Measurements from ENCODE around the gene ABCC3.

GRCh38 chr17:50188847-50189296, 12.6 kb downstream of the COL1A1 start:
- RRBS, result 91% methylated on average over 1 of the region's 7 CpGs

DNA sequence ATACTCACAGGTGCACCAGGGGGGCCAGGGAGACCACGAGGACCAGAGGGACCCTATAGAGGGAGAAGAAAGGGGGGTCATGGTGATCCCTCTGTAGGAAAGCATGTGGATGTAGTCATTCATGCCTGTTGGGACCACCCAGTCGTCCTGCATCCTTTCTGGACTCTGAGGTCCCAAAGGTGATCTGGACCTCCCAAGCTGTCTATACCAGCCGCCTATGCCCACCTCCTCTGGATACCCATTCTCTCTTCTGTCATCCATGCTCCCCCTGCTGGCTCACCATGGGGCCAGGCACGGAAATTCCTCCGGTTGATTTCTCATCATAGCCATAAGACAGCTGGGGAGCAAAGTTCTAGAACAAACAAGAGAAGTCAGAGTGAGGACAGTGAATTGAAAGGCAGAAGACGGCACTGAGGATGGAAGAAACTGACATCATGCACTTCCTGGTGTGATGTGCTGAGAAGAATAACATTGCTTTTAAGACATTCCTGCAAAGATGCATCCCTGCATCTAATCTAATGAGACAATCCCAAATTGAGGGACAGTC, 3.2 kb downstream of the COL1A1 start:
- RRBS, result no CpG with 5 or more reads among the region's 6 CpGs

GRCh38 chr17:50222556-50222741, 21.0 kb upstream of the COL1A1 start:
- RRBS, result no CpG with 5 or more reads among the region's 1 CpG

- RRBS, result 73% methylated on average over 4 of the region's 8 CpGs
Measured at GRCh38 chr17:50275204-50275606, 939 bp downstream of the TMEM92 start.

DNA sequence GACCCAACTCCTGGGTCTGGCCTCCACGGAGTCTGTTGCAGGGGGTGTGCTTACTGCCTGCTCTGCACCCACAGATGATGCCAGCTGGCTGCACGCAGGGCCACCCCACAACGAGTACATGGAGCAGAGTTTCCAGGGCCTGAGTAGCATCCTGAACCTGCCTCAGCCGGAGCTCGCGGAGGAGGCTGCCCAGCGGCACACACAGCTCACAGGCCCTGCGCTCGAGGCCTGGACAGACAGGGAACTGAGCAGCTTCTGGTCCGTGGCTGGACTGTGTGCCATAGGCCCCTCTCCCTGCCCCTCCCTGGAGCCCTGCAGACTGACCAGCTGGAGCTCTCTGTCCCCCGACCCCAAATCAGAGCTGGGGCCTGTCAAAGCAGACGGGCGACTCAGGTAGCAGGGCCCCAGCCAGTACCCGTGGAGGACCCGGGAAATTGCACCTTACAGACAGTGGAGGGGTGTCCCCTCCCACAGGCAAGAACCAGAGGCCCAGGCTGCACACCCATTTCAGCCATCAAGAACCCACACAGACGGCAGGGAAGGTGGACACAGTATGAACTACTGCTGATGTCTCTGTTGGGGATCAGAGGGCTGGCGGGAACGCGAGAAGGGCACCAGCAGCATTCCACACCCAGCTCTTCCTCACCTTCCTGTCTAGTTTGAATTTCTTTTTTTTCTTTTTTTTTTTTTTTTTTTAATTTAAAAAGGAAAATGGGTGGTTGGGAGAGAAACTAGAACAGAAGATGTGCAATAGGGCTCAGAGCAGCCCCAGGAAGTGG, 12.9 kb downstream of the MRPL27 start:
- RRBS, result no CpG with 5 or more reads among the region's 19 CpGs

GRCh38 chr17:50380213-50381582, 7.7 kb downstream of the EME1 start:
- RRBS, result no CpG with 5 or more reads among the region's 21 CpGs

GRCh38 chr17:50456757-50457370, 11.8 kb downstream of the CHAD start:
- RRBS, result no CpG with 5 or more reads among the region's 4 CpGs

DNA sequence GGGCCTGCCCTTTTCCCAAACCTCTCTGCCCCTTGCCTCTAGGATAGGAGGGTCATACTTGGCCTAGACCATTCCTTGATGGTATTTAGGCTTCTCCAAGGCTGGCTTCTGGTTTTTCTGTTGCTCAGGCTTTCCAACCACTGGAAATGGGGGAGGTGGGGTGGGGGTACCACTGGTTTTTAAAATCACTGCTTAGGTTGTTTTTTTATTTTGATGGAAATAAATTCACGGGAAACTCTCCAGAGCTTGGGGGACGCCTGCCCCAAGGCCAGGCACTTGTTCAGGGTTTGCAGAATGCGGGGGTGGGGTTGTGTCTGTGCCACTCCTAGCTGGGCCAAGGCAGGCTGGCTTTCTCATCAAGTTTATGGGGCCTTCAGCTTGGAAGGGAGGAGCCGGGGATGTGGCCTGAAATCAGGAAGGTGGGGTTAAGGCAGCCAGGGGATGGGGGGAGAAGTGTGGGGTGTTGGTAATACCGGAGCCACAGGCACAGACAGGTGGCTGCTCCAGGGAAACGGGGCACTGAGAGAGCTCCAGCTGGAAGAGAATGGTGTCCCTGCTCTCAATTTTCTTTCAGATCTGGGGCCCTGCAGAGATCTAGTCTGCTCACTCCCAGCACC, 1.7 kb upstream of the CHAD start:
- RRBS, result 60% methylated on average over 2 of the region's 6 CpGs

- RRBS, result 93% methylated on average over 2 of the region's 15 CpGs
Measured at GRCh38 chr17:50471934-50472776, 3.5 kb upstream of the CHAD start.

DNA sequence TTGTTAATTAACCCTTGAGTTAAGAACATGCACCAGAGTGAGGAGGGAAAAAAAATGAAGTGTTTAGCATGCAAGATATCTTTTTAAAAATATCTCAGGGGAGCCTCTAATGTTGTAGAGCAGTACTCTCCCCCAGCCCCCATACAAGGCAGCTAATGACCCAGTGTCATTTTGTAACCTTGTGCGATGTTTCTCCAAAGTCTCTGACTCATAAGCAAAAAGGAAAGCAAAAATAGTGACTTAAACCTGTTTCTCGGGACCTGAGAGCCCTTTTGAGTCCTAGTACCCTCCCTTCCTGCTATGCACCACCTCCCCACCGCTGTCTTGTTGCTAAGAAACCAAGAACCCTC, 2.8 kb downstream of the MYCBPAP start:
- RRBS, result no CpG with 5 or more reads among the region's 3 CpGs

DNA sequence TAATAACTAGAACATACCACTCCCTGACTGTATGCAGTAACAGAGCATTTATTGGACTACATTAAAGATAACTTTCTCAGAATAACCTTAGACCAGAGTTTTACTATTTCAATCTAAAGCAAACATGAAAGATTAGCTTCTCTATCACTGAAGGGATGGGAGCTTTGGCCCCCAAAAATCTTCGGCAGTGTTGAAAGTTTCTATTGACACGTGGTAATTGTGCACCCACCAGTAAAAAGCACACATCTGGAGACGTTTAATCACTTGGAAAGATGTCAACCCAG, 5.1 kb downstream of the MYCBPAP start:
- RRBS, result no CpG with 5 or more reads among the region's 3 CpGs

DNA sequence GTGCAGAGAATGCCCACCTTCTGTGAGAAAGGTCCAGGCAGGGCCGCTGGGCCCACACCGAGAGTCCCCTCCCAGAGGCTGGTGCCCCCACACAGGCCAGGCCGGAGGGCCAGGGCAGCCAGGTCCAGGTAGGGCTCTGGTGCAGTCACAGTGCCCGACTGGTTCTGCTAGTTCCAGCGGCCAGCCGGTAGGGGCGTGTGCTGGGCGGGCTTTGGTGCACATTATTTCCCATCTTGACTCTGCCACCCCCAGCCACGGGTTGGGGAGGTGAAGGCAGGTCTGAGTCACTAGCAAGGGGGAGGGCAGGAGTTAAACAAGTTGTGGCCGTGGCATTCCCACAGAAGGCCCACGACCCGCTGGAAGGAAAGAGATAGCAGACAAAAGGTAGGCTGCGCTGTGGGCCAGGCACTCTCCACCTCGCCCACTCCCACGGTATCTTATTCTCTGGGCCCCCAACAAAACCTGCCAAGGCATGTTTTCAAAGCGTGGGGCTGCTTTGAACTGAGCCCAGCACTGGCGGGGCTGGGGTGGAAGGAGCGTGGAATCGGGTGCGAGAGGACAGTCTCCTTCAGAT, 1.8 kb downstream of the EPN3 start:
- RRBS, result 11% methylated on average over 4 of the region's 20 CpGs

DNA sequence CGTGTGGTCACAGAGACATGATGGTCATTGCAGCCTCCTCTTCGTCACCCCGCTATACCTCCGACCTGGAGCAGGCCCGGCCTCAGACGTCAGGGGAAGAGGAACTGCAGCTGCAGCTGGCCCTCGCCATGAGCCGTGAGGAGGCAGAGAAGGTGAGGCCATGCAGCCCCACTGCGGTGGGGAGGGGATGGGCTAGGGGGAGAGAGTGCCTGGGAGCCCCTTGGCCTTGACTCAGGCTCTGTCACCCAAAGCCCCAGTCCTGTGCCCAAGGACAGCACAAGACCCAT, 5.5 kb downstream of the EPN3 start:
- RRBS, result no CpG with 5 or more reads among the region's 9 CpGs

DNA sequence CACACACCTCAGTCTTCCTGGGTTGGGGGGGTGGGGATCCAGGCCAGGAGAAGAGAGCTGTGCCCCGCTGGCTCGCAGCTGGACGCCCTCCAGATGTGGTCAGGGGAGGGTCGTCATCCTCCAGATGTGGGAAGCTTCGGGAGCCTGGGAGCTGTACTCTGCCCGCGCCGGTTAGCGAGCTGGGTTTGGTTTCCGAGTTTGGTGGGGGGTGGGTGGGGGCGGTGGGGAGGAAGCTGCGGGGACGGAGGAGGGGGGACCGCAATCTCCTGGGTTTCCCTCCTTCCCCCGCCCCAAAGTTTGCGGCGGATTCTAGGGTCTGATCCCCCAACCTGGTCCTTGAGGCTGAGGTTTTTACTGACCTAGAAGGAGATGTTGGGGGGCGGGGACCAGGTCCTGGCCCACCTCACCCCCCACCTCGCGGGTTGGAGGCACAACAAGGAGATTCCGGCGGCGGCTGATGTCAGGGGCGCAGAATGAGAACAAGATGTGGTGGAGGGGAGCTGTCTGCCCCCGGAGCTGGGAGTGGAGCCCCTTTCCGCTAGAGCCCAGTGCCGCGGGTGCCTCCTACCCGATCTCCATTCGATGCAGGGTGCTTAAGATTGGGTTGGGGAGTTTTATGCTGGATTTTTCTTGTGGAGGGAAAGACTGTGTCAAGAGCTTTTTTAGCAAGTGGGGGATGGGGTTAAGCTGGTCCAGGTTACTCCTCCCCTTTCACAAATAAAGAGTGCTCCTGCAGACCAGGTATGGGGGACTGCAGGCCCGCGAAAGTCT, 1.6 kb downstream of the CACNA1G start:
- RRBS, result 13% methylated on average over 5 of the region's 32 CpGs

- RRBS, result 2% methylated on average over 39 of the region's 100 CpGs
Measured at GRCh38 chr17:50634140-50635431, at the start of gene ABCC3. TSS of gene ABCC3 (plus strand) at chr17:50634881.

- RRBS, result no CpG with 5 or more reads among the region's 3 CpGs
Measured at GRCh38 chr17:50645787-50646791, 11.4 kb downstream of the ABCC3 start.

- RRBS, result no CpG with 5 or more reads among the region's 9 CpGs
Measured at GRCh38 chr17:50656757-50657372, 22.2 kb downstream of the ABCC3 start.

DNA sequence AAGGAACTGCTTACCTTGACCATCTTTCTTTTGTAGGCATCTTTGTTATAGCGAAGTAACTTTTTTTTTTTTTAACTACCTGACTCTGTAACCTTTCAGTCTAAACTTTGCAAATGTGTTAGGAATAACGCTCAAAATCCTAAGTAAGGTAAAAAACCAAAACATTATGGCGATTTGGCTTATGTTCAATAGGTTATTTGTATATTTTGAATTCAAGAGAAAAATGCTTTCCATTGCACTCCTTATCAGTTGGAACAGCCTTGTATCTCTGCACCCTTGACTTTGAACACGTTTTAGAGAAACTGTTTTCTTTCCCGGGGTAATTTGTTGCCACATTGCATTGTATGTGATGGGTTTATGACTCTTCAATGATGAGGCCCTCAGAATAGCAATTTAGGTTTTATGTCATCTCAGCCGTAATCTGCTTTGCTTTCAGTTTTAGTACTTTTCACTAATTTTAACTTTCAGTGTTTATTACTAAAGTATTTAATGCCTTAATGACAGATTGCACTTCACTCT, 1.7 kb downstream of the LUC7L3 start:
- RRBS, result no CpG with 5 or more reads among the region's 6 CpGs

GRCh38 chr17:50763129-50763673, 4.1 kb downstream of the ANKRD40CL start:
- RRBS, result no CpG with 5 or more reads among the region's 8 CpGs

- RRBS, result 2% methylated on average over 28 of the region's 68 CpGs
Measured at GRCh38 chr17:50866479-50867349, 560 bp upstream of the TOB1 start.